ENCODE measurements around the genes ZNF722 and ZNF735.

GRCh38 chr7:56104844-56105357 lies 1.4 kb downstream of the CHCHD2 start:
- PRO-cap: no peak

GRCh38 chr7:57203475-57203910 lies 71.3 kb upstream of the ZNF479 start:
- PRO-cap: no peak

DNA sequence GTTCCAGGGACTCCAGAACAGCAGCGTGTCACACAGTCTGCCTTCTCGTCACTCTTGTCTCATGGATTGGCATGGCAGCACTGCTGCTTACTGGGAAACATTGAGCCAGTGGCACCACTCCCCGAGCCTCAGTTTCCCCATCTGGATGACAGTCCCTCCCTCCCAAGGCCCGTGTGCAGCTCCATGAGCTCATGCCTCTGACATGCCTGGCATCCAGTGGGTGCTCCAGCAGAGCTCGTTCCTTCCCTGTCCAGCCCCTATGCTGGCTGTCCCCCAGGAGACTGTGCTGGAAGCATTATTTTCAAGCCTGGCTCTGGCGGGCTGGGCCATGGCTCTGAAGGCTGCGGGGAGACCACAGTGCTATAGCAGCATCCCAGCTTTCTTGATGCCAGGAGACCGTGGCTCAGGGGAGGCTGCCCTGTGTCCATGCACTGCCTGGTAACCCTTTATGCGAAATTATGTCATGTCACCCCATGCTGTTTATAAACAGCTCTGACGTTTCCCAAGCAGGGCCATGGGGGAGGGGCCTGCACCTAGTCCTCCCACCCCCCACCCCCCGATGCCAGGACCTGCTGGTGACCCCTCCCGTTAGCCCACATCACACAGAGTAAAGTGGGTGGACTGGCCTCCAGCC lies 106.1 kb upstream of the ZNF716 start:
- PRO-cap: no peak

- PRO-cap: no peak
Measured at GRCh38 chr7:57354653-57354998, 95.4 kb upstream of the ZNF716 start.

GRCh38 chr7:63789243-63790124 lies 209.2 kb upstream of the ZNF722 start:
- PRO-cap: no peak

DNA sequence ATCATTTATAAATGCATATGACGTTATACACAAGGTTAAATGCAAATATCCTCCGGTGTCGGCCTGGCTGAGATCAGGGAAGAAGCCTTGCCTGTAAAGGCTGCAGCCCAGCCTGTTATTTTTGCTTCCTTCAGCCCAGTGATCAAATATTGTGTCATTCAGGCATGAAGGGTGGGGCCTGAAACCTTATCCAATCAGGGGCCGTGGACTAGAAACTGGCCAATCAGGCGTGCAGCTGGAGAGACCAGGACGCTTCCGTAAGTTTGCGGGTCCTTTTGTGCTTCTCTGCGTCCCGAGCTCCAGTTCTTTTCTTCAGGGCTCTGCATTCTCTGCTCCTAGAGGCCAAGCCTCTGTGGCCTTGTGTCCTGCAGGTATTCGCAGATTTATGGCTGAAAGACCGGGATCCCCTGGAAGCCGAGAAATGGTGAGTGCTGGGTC lies at the start of gene ZNF722:
TSS of gene ZNF722 (plus strand) at position 273 of the 438 bp plus-strand sequence.
- PRO-cap: no peak

GRCh38 chr7:64206993-64207361 lies at the start of gene ZNF735:
Gene ZNF735 (plus strand): TSS chr7:64207203.
- PRO-cap: no peak

- PRO-cap: no peak
Measured at GRCh38 chr7:64494839-64495339, 68.0 kb downstream of the ZNF680 start.

GRCh38 chr7:64515403-64515890 lies 47.4 kb downstream of the ZNF680 start:
- PRO-cap: no peak

DNA sequence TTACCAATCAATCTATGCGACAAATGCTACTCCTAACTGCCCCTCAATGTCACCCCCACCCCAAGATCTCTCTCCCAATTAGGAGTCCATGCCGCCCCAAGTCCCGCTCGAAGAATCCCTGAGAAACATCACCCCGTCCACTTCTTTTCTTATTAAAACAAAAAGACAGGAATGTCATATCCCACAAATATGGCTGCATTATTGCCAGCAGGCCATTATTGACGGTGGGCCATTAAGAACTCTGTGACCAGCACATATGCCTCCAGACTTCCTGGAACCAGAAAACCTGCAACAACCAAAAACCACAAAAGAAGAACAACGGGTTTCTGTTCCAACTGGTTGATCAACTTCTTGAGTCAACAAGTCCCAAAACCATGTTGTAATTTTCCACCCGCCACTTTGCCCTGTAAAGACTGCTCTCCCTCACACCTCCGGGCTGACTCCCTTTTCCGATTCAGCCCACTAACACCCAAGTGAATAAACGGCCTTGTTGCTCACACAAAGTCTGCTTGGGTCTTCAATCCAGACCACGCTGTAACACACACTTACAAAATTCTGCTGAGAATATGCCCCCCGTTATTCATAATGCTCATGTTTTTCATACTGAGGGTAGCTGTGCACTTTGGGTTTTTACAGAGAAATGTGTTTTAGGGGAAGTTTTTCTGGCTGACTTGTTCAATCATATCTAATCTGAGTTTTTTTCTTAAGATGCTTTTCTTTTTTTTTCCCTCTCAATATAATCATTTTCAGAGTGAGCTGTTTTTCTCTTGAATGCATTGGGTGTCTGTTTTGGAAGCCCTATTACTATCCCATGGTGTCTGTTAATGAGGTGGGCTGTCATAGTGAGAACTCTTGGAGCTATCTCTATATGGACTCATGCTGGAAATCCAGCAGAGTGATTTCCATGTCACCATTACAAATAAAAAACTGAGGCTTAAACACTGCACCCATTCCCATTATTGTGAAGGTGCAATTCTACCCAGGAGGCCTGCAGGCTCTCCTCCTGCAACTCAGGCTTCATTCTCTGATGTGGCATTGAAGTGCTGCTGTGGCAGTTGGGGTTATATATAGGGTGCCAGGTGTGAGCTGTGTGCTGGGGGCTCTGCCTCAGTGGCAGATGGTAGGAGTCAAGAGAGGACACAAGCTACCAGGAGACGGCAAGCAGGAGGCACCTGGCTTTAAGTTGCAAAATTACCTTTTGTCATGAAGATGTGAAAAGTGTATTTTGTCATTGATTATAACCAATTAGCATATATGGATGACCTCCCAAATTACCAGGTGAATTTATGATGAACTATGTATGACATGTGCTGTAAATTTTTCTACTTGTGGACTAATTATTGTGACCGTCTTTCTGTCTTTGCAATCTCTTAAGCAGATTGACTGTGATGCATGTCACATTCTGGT lies 21.0 kb downstream of the ZNF107 start:
- PRO-cap: no peak

- PRO-cap: no peak
Measured at GRCh38 chr7:64882272-64882799, 20.7 kb upstream of the ZNF273 start.

DNA sequence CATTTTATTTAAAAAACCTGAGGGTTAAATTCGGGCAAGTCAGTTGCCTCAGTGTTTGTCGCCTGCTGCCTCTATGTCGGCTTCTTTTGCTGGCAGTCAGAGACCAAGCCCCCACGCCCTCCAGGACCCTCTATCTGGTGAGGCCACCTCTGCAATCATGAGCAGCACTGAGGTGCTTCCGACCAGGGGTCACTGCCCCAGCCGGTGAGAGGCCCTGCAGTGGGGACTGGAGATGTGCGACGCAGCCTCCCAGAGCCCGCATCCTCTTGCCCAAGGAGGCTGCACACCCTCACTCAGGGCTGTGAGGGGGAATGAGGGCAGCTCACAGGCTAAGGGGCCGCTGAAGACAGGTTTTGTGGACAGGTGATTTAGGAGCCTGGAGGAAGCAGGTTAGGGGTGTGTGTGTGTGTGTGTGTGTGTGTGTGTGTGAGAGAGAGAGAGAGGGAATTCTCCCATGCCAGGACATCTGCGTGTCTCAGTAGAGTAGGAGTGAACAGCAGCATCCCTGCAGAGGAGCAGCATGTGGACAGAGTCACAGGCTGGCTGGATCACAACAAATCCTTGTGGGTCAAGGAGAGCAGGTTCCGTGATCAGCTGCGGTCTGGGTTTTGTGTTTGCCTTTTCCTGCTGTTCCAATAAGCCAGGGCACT lies 13.2 kb upstream of the ZNF273 start:
- PRO-cap: no peak

- PRO-cap: unidirectional peak, plus-strand start at chr7:65038264; unidirectional peak, plus-strand start at chr7:65038338
Measured at GRCh38 chr7:65037867-65038735, 31.6 kb upstream of the ERV3-1 start.

DNA sequence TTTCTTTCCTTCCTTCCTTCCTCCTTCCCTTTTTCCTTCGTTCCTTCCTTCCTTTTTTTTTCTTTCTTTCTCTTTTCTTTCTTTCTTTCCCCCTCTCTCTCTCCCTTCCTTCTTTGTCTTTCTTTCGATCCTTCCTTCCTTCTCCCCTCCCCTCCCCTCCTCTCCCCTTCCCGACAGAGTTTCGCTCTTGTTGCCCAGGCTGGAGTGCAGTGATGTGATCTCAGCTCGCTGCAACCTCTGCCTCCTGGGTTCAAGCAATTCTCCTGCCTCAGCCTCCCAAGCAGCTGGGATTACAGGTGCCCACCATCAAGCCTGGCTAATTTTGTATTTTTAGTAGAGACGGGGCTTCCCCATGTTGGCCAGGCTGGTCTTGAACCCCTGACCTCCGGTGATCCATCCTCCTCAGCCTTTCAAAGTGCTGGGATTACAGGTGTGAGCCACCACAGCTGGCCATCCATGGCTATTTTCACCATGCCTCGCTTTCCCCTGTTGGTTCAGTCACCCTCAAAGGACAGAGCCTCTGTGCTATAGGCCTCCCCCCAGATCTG lies 150.2 kb upstream of the VKORC1L1 start:
- PRO-cap: no peak

- PRO-cap: no peak
Measured at GRCh38 chr7:65980719-65981372, 1.2 kb downstream of the GUSB start.

DNA sequence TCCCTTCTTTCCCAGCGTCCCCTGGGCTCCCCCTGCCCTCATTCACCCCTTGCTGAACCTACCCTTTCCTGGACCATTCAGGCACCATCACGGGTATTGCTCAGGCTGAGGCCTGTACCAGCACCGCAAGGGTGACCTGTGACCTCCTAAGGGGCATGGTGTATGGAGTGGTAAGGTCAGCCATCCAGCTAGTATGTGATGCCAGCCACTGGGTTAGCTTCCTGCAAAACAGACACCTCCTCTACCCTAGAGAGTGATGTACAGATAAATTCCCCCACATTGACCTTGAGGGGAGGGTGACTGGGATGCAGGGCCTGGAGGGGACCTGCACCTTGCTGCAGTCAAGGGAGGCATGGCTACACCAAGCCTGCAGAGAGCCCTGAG lies 19.5 kb upstream of the CRCP start:
- PRO-cap: no peak

DNA sequence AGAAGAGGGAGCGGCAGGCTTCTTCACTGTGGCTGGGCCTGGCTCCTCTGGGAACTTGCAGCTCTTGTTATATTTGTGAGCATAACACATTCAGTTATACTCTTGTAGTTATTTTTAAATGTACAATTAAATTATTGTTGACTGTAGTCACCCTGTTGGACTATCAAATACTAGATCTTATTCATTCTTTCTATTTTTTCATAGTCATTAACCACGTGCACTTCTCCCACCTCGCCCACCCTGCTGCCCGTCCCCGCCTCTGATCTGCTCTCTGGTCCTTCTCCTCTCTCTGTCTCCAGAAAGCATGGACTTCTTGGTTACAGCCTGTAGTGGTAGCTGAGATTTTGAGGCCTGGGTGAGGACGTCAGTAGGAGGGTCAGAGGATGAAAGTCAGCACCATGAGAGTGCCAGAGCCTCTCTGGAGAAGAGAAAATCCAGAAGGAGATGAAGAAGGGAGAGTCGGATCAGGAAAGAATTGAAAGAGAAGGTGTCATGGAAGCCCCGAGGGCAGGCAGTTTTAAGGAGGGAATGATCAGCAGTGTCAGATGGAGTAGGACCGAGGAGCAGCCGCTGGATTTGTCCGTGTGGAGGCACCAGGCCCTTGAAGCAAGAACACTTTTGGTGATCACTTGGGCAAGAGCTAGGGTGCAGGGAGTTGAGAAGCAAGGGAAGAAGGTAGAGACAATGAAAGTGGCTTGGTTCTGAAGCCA lies 26.6 kb downstream of the CRCP start:
- PRO-cap: no peak

GRCh38 chr7:66184423-66184909 lies 20.7 kb upstream of the TPST1 start:
- PRO-cap: no peak

DNA sequence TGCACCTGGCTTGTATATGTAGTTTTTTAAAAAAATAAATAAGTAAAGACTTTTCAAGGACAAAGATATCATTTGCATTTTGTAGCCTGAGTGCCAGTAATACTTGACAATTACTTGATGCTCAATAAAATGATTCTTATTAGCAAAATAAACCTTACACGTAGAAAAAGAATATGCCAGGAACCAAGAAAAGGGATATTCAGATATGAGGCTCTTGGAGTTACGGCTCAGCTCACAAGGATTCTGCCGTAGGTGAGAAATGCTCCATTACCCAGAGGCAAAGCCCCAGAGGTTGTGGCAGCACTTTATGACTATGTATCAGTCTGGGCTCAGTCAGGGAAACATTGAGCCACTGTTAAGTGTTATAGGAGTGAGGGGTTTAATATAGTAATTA lies 98.6 kb downstream of the TPST1 start:
- PRO-cap: no peak

- PRO-cap: no peak
Measured at GRCh38 chr7:66492459-66492973, 136.2 kb upstream of the KCTD7 start.